NT2/D1 (cell line): ENCODE measurements around a stretch of chr3.

DNA sequence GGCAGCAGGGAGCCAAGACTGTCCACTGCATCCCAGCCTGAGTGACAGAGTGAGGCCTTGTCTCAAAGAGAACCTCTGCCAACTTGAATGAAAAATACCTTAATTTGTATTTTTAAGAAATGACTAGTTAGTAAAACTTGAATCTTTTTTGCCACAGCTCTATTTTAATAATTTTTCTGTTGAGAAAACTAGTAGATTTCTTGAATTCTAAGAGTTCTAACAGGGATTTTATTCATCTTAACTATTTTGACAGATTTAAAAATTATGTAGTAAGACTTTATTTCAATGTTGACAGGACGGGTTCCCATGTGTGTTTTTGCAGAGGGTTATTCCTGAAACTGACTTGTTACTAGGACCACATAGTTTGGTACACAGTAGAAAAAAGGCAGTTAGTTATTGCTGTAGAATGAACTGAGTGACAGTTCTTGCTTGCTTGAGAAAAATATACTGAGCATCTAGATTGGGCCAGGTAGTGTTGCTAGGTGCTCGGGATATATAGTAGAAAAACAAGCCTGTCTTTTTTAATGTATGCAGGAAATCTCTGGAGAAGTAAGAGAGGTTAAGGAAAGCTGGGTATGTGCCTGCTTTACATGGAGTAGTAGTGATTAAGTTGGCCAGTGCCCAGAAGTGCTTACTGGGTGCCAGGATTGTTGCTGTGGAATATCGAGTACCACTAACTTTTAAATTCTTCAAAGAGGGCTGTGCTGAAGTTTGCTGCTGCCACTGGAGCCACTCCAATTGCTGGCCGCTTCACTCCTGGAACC is 3.7 kb downstream of the RPSA start:
- RRBS, 2 experiments = no CpG with 5 or more reads among the region's 4 CpGs

GRCh38 chr3:40313764-40314892 is 4.6 kb downstream of the EIF1B start:
- RRBS, 2 experiments = no CpG with 5 or more reads among the region's 8 CpGs

DNA sequence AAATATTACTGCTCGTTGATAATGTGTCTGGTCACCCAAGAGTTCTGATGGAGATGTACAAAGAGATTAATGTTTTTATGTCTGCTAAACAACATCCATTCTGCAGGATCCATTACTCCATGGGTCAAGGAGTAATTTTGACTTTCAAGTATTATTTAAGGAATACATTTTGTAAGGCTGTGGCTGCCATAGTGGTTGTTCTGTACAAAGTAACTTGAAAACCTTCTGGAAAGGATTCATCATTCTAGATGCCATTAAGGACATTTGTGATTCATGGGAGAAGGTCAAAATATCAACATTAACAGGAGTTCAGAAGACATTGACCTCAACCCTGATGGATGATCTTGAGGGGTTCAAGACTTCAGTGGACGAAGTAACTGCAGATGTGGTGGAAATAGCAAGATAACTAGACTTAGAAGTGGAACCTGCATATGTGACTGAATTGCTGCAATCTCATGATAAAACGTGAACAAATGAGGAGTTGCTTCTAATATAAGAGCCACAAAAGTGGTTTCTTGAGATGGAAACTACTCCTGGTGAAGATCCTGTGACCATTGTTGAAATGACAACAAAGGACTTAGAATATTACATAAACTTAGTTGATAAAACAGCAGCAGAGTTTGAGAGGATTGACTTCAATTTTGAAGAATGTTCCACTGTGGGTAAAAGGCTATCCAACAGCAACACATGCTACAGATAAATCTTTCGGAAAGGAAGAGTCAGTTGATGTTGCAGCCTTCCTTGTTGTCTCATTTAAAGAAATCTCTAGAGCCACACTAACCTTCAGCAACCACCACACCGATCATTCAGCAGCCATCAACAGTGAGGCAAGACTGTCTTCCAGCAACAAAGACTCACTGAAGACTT is 14.0 kb downstream of the ZNF621 start:
- RRBS, 2 experiments = no CpG with 5 or more reads among the region's 5 CpGs

DNA sequence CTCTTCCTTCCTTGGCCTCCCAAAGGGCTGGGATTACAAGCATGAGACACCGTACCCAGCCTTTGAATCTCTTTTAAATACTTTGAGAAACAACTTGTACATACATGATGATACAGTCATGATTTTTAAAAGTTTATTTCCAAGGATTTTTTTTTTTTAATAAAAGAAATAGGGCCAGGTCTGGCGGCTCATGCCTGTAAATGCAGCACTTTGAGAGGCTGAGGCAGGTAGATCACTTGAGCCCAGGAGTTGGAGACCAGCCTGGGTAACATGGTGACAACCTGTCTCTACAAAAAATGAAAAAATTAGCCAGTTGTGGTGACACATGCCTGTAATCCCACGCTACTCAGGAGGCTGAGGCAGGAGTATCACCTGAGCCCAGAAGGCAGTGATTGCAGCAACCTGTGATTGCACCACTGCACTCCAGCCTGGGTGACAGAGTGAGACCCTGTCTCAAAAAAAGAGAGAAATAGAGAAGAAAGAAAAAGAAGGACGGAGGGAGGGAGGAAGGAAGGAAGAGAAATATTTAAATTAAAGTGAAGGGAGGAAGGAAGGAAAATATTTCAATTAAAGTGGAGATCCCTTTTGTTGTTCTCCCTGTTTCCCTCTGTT is 17.6 kb downstream of the ZNF621 start:
- RRBS, 2 experiments = no CpG with 5 or more reads among the region's 4 CpGs

DNA sequence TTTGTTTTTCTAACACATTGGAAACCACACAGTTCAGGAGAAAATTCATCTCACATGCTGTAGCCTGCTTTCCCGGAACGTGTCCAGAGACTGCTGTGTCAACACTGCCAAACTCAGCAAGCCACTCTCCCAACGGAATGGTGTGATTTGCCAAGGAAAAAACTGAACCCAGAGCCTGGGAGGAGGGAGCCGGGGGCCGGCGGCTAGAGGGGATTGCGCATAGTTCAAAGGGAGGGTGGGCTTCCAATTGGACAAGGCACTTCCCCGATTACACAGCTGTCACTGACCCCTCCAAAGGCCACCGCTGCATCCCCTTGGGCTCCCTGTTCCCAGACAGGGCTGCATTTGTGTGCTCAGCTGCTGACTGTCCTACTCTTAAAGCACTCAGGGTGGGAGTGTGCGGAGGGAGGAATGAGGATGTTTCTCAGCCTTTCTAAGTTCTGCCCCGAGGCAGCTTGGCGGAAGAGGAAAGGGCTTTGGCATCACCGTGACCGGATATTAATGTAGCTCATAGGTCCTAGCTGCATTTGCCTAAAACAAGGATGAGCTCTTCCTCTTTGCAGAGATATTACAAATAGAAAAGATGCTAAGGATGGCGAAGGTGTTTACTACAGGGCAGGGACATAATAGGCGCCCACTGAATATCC is 256.3 kb downstream of the ZNF621 start:
- RRBS, 2 experiments = 87% methylated on average over 3 of the region's 16 CpGs; no CpG with 5 or more reads in 1 of the 2 experiments

DNA sequence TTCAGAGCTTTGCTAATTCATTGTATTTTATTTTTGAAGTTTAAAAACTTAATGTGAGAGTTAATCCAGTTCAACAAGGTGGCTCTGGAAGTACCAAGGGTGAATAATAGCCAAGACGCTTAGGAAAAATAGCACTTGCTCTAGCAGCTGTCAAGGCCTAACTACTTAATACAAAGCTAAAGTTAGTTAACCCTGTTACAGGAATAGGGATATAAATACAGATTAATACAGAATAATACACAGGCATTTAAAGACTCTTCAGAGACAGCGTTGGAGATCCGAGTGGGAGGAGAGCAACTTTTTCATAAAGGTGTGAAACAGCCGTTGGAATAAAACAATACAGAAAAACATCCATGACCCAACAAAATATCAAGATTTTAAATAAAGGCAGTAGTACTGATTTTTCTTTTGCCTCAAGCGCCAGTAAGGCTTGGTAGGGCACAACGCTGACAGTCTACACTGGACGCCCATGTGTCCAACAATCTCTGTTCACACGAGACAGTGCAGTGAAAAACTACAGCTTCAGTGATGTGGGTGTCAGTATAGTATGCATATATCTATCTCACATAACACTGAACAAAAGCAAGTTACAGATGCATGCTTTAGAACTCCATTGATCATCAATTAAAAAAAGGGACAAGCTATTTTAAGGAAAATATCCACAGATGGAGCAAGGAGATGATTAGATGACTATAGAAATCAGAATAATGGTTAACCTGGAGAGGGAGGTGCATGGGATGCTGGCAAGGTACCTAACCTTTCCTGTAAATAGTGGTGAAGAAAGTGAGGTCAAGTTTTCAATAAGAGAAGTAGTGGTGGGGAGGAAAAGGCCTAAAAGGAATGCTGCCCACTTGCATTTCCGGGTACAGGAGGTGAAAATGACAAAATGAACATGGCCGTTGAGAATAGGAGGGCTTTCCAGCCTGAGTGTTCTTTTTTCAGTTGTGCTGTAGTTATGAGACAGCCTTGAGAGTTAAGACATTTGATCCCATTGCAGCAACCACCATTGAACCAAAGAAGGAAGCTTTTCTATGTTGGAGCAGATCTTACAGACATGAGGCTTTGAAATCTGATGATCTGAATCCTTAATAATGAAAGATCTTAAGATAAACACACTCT is 42.6 kb downstream of the CTNNB1 start:
- RRBS, 2 experiments = no CpG with 5 or more reads among the region's 10 CpGs

DNA sequence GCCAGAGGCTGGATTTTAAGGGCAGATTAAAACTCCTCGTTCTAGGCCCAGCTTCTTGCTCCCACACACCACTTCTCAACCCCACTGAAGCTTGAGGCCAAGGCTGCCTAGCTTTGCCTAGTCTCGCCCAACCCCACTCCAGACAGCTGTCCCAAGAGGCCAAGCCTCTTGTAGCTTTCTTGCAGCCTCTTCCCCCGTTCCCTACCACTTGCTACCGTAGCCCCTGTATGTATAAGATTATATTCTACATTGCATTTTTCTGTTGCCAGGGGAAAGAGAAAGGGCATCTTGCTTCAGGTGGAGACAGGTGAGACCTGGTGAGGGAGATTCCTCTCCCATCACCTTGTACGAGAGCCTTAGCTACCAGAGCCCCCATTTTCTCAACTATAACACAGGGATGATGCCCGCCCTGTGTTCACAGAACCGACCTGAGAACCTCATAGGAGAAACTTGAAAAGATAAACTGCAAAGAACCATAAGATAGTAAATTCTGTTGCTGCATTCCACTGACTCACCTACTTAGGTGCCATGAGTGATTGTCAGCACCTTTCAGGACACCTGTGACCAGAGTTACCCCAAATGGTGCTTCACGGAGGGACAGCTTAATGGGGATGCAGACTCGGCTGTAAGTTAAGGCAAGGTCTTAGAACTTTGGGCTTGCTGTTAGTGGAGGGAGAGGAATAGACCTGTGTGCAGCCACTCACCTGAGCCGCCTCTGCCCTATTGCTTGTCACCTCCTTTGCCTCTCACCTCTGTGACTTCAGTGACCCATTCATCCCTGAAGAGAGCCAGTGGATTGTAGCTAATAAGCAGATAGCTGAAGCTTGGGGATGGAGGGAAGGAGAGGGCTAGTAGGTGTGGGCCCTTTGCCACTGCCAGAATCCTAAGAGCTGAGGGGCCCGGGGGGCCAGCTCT is 44.6 kb downstream of the CTNNB1 start:
- RRBS, 2 experiments = no CpG with 5 or more reads among the region's 11 CpGs

DNA sequence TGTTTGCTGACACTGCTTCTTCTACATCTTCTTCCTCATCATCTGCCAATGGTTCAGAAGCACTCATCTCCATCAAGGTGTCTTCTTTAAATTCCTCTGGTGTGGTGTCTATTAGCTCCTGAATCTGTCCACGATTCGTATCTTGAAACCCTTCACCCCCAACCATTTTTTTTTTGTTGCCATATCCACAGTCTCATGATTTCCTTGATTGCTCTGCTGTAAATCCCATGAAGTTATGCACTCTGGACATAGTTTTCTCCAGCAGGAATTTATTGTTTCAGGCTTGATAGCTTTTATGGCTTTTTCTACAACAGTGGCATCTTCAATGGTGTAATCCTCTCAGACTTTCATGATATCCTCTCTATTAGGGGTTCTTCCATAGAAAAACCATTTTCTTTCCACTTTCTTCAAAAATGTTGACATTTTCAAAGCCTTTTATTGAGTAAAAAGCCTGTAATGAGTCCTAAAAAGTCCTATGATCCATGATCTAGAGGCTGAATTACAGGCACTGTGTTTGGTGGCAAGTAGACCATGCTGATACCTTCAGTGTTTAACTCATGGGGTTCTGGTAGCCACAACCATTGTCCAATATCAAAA is 337.8 kb downstream of the CTNNB1 start:
- RRBS, 2 experiments = no CpG with 5 or more reads among the region's 2 CpGs

- RRBS, 2 experiments = no CpG with 5 or more reads among the region's 8 CpGs
Observed at GRCh38 chr3:42066502-42067223, 24.5 kb upstream of the TRAK1 start.

- RRBS, 2 experiments = no CpG with 5 or more reads among the region's 2 CpGs
Observed at GRCh38 chr3:42080276-42081088, 10.7 kb upstream of the TRAK1 start.

GRCh38 chr3:42100955-42101968 is 10.1 kb downstream of the TRAK1 start:
- RRBS, 2 experiments = no CpG with 5 or more reads among the region's 11 CpGs

DNA sequence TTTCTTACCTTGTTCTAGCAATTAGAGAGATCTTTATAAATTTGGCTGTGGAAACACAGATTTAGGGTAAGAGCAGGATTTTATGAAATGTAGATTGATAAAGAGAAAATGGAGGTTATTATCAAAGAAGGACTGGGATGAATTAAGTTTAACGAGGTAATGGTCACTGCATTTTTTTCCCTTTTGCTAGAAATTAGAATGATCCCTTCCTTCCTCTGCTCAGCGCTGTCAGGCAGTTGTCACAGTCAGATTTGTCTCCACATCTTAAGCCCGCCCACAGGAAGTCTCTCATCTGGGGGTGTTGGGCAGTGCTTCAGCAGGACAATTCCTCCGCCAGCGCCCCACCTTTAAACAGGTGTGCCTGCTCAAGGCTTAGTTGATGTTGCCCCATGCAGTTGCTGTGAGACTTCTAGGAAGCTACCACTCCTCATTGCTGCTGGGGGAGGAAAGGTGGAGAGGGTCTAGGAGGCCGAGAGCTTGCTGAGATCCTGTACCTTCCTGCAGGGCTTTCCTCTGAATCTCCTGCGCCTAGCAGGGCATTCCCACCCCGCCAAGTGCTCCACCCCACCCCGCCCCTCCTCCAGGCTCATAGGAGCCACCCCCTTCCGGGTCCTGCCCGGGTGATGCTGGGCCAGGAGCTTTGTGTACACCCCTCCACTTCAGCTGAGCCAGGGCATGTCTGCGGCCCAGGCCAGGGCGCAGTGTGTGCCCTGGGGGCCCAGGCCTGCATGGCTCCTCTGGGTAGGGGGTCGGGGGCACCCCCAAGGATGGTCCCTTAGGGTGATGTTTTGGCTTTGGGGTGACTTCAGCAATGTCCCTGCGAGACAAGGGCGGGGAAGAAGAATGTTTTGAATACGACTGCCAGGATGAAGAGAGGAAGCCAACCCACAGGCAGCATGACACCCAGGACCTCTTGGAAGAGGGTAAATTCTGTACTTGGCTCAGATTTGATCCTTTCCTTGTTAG is 68.7 kb downstream of the TRAK1 start:
- RRBS, 2 experiments = no CpG with 5 or more reads among the region's 17 CpGs

GRCh38 chr3:42264672-42265196 is 1.3 kb downstream of the CCK start:
- RRBS, 2 experiments = 82 to 91% methylated on average over 19 to 22 of the region's 33 CpGs

- RRBS, 2 experiments = no CpG with 5 or more reads among the region's 9 CpGs
Observed at GRCh38 chr3:42504198-42504999, 2.0 kb downstream of the VIPR1 start.

GRCh38 chr3:42507009-42507721 is 4.7 kb downstream of the VIPR1 start:
- RRBS, 2 experiments = no CpG with 5 or more reads among the region's 8 CpGs

- RRBS, 2 experiments = no CpG with 5 or more reads among the region's 2 CpGs
Observed at GRCh38 chr3:42511232-42511633, 8.8 kb downstream of the VIPR1 start.

DNA sequence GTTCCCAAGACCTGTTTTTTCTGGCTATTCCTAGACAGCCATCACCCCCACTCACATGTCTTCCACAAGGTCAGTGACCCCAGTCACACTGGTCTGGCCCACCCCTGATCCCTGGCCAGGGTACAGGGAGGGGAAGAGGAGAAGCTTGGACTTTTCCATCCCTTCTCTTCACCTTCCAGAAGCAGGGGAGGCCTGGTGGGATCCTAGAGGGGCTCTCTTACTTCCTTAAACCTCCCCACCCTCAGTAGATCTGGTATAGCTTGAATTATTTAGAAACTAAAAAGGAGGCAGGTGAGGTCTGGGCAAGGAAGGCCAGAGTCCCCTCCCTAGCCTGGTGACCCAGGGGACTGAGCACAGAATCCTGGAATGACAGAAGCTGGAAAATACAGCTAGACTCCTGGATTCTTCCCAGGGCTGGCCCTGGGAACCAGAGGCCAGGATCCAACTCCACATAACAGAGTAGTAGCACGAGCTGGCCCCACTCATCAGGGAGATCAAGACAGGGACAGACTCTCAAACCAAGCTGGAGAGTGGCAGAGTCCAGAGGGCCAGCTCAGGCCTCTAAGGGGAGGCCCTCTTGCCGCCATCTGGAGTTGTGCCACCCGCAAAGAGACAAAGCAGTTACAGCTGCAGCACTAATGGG is 10.6 kb downstream of the VIPR1 start:
- RRBS, 2 experiments = no CpG with 5 or more reads among the region's 3 CpGs

DNA sequence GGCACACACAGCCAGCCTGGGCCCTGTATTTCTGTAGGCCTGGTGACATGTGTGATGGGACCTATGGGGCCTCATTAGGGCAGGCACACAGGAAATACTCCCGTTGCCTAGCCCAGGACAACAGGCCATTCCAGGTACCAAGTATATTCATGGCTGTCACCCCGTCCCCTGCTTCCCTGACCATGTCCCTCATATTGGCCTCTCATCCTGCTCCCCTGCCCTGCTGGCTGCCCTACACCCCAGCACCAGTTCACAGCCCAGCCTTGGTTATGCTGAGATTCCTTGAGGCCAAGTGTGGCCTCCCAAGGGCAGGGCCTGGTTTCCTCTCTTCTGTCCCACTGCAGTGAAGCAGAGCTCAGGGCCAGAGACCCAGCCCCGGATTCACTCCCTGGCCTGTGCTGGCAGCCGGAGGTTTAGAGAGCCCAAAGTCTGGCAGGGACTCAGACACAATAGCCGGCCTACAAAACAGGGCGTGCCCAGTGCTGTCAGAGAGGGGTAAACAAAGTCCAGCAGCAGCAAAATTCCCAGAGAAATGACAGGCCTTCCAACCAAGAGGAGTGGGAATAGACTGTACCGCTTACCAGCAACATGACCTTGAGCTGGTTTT is 13.9 kb downstream of the VIPR1 start:
- RRBS, 2 experiments = no CpG with 5 or more reads among the region's 7 CpGs

- RRBS, 2 experiments = 63 to 80% methylated on average over 2 of the region's 24 CpGs
Observed at GRCh38 chr3:42536253-42537195, 34.1 kb downstream of the VIPR1 start.

DNA sequence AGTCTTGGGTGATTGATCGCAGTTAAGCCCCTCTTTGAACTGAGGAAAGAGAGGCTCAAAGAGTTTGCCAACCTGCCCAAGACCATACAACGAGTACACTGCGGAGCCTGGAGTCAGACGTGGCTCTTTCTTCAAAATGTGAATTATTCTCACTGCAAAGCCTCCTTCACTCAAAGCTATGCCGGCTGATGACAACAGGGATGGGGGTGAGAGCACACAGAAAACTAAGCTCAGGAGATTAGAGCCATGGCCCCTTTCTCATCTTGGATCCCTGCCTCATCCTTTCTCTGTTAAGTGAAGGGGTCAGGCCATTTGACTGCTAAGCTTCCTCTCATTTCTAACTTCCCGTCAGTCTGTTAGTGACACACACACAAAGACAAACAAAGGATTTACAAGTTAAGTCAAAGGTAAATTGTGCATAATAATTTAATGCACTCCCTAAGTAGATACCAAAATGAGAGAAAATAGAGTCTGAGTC is 1.1 kb downstream of the SS18L2 start:
- RRBS, 2 experiments = no CpG with 5 or more reads among the region's 6 CpGs